Monocyte (primary cell): ENCODE data around the genes LCE1F, LCE6A, SPRR1B and SPRR2F.

DNA sequence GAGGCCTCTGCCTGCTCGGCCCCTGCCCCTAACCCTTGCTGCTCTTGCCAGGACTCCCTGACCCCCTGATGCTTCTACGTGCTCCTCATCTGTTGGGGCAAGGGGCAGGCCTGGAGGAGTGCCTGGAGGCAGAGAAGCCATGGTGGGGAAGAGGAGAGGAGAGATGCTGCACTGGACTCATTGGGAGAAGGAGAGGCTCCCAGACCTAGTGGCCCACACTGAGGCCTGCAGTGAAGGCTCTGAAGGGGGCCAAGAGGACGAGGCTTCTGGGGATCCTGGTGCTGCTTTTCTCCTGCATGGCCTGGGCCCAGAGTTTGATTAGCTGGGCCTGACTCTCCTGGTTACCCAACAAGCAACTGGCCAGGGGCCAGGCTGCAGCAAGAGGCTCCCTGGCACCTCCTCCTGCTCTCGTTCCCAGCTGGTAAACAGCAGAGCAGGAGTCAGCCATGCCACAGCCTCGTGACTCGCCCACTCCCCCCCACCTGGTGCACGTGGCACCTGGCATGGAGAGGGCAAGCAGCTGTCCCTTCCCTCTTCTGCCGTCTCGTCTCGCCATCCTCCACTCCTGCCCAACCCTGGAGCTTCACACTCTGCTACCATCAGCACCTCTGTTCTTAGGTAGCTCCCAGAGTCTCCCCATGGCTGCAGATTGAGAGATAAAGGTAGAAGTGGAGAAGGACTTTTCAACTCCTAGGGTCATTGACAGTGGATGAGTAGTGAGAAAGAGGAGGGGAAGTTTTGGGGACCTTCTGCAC lies 931 bp upstream of the RORC start:
- PRO-cap, 2 experiments: no peak in any of the 2 experiments

GRCh38 chr1:151988215-151988575 lies 5.5 kb downstream of the S100A10 start:
- PRO-cap, 2 experiments: peak in 1 of 2 experiments; most common minus-strand start chr1:151988389 (in 1)

DNA sequence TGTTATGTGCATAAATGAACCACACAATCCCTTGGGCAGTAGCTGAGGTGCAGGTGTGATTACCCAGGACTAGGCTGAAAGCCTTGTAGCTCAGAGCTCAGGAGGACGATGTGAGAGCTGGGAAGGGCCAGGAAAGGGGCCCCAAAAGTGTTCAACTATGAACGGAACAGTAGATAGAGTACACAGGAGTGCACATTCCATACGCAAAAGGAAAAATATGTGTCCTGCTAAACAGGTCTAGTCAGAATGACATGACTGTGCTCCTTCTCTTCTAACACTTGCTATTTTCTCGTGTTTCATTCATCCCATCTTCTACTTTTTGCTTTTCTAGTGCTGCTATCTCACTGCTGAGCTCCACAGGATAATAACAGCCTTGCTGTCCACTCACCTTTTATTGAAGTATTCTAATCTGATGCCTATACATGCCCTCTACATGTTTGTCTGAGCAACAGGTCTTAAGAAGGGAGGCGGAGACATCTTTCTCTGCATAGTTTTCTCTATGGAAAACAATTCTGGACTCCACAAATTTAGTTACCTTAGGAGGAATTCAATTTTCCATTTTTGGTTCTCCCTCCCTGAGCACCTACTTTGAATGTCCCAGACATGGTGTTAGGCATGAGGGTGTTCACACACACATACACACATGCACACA lies 3.5 kb downstream of the S100A10 start:
- PRO-cap, 2 experiments: peak in 1 of 2 experiments; most common plus-strand start position 108 of the sequence (in 1)

- PRO-cap, 2 experiments: no peak in any of the 2 experiments
Measured at GRCh38 chr1:151994202-151994342, 413 bp upstream of the S100A10 start.

DNA sequence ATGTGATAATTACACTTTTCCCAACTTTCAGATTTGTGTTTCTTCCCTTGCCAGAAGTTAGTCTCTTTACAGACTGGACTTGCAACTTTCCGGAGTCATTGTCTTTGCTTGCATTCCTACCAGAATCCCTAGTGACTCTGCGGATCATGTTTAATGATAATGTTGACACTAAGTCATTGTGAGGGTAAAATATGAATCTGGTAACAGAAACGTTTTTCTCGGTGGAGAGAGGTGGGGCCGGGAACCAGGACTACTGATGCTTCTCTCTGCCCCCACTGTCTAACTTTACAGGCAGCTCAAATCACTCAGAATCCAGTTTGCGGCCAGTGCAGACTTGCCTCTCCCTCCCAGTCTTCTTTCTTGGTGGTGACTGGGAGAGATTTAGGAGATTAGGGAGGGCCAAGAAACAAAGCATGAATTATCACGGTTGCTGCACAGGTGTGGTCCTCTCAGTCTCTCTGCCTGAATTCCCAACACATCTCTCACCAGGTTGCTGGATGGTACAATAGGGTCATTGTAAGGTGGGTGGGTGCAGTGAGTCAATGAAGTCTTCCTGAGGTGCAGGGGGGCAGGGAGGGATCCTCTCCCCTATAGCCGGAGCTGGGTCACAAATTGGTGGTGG lies 12.7 kb downstream of the S100A11 start:
- PRO-cap, 2 experiments: no peak in any of the 2 experiments

GRCh38 chr1:152048489-152049024 lies 11.8 kb upstream of the S100A11 start:
- PRO-cap, 2 experiments: peak in 2 of 2 experiments; most common plus-strand start chr1:152048616 (in 1); most common minus-strand start chr1:152048564 (in 2)

- PRO-cap, 2 experiments: no peak in any of the 2 experiments
Measured at GRCh38 chr1:152313234-152313744, 11.8 kb downstream of the FLG start.

GRCh38 chr1:152570614-152570962 lies 4.0 kb upstream of the LCE3E start:
- PRO-cap, 2 experiments: no peak in any of the 2 experiments

DNA sequence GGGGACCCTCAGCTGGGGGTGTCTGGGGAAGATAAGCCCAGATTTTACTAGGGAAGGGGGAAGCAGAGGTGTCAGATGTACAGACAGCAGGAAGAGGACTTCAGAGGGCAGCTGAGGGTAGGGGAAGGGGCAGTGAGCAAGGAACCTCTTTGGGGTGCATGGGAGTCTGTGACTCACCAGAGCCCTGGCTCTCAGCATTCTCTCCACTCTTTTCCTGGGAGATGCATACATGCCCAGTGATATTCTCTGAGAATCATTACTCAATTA lies 416 bp upstream of the LCE3B start:
- PRO-cap, 2 experiments: no peak in any of the 2 experiments

DNA sequence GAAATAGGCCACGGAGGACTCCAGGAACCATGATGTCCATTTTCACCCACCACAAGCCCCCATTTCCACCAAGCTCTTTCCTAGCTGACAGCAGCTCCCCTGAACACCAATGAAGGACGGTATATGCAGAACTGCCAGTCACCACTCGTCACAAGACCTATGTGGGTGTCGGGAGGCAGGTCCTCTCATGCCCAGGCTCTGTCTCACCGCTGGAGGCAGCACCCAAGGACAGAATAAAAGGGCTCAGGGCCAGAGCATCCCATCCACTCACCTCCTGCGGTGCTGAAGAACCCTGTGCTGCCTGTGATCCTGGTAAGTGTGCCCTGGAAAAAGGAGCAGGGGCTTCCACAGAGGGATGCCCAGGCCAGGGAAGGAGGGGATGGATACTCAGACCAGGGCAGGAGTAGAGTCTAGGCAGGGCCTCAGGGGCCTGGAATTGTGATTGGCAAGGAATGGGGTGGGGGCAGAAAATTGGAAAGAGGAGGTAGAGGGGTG lies at the start of gene LCE1F:
Gene LCE1F (plus strand): TSS at position 262 of the 495 bp plus-strand sequence.
- PRO-cap, 2 experiments: no peak in any of the 2 experiments

DNA sequence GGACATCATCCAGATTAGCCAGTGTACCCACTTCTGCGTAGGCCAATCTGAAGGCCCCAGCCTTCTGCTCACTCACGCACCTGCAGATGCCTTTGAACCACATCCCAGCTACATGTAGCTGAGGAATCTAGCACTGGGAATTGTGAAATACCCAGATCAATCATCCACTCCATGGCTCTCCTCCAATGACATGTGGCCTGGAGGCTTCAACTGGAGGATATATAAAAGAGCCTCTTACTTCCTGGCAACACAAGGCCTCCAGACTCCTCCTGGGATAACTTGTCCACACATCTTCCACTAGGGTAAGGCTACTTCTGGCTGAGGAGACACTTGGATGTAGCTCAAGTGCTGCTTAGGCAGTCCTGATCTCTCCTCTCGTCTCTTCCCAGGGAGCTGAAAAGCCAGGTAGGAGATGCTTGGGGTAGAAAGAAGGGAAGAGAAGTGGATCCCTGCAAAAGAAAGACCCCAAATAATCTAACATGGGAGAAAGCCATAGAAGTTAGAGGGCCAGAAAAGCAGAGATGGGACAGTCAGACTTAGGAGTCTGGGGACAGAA lies at the start of gene LCE6A:
Gene LCE6A (plus strand): TSS at position 250 of the 556 bp plus-strand sequence.
- PRO-cap, 2 experiments: no peak in any of the 2 experiments

GRCh38 chr1:152905978-152906832 lies 2.1 kb upstream of the IVL start:
- PRO-cap, 2 experiments: no peak in any of the 2 experiments

GRCh38 chr1:153031072-153031386 lies at the start of gene SPRR1B:
Gene SPRR1B (plus strand): TSS chr1:153031203.
- PRO-cap, 2 experiments: no peak in any of the 2 experiments

- PRO-cap, 2 experiments: no peak in any of the 2 experiments
Measured at GRCh38 chr1:153113276-153113707, at the start of gene SPRR2F. Gene SPRR2F (minus strand): TSS chr1:153113516.

- PRO-cap, 2 experiments: no peak in any of the 2 experiments
Measured at GRCh38 chr1:153141023-153141671, 9.5 kb downstream of the SPRR2G start.

GRCh38 chr1:153344125-153344561 lies 4.5 kb downstream of the PGLYRP4 start:
- PRO-cap, 2 experiments: no peak in any of the 2 experiments

DNA sequence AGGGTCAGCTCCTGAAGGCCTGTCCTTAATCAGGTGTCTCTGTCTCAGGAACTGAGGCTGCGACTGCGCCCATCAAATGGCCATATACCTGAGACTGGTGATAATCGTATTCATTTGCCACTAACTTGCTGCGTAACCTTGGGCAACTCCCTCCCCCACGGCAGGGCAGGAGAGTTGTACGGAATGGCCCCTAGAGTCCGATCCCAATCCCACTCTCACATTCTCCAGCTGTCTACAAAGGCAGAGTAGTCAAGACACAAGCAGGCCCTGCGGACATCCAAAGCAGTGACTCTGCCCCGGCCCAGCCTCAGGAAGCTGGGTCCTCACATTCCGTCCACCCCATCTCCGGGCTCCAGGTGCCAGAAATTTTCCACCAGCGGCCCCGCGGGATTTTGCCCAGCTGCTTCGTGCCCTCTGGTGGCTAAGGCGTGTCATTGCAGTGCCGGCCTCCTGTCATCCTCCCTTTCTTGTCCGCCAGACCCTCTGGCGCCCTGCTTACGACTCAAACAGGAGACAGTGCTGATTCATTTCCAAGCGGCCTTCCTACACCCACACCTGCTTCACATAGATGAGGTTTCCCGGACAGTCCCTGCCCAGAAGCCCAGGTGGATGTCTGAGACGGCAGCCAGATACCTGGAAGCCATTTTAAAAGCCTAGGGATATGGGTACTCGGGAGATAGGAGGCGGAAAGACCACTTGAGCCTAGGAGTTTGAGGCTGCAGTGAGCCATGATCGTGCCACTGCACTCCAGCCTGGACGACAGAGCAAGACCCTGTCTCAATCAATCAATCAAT lies 2.9 kb upstream of the S100A2 start:
- PRO-cap, 2 experiments: no peak in any of the 2 experiments

DNA sequence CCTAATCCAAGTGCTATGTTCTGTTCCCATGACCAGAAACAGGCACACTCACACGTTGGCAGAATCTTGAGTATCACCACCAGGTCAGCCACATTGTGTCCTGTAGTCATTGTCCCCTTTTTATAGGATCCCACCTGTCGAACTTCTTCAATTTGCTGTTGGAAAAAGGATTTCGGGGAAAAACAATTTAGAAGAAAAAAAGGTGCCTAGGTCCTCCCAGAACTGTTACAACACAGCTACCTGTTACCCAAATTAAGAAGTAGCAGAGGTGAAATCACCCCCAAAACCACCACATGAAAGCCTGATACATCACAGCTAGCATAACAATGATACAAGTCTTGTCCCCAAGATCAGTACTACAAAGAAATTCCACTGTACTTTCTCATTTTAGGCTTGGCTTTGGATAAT lies 3.3 kb downstream of the ILF2 start:
- PRO-cap, 2 experiments: no peak in any of the 2 experiments

DNA sequence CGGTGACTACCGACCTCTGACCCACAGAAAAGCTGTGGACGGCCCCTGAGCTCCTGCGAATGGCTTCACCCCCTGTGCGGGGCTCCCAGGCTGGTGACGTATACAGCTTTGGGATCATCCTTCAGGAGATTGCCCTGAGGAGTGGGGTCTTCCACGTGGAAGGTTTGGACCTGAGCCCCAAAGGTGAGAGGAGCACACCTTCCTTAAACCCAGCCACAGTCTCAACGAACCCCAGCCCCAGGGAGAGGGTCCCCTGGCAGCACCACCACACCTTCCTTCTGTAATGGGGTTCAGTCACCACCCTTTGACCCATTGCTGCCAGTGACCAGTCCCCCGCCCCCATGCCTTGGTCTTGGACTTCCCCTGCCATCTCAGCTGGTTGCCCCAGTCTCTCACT lies 9.1 kb downstream of the NPR1 start:
- PRO-cap, 2 experiments: no peak in any of the 2 experiments

DNA sequence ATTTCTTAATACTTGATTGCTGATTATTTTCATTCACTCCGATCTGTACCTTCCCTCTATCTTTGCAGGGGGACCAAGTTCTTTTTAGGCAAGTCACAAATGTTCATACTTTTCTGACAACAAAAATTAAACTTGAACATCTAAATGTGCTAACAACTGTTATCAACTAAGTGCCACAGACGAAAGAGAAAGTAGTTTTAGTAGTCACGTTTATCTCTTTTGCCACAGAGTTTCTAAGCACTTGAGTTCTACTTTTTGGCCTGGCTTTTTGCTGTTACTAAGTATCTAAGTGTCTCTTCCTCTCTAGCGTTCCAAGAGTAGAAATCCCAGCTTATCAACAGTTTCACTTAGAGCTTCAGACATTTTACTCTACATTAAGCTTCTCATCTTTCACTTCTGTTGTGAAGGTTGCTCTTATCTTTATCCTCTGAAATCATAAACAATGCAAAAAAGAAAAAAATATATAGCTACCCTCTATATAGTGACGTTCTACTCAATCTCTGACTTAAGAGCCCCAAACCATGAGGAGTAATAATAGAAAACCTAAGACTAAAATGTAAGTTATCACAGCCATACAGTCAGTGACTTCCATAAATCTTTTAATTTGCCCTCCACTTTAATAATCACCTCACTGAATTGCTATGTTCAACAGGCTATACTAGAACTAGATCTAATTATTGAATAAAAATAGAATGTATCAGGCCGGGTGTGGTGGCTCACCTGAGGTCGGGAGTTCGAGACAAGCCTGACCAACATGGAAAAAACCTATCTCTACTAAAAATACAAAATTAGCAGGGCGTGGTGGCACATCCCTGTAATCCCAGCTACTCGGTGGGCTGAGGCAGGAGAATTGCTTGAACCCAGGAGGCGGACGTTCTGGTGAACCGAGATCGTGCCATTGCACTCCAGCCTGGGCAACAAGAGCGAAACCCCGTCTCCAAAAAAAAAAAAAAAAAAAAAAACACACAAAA lies 34.0 kb downstream of the GATAD2B start:
- PRO-cap, 2 experiments: peak in 1 of 2 experiments; most common minus-strand start position 340 of the sequence (in 1)